SK-N-SH (cell line): ENCODE measurements around a stretch of chr6.

GRCh38 chr6:151814602-151814989 is 7.1 kb downstream of the ESR1 start:
- RRBS: no CpG with 5 or more reads among the region's 1 CpG
CAGE:
- cytosol, long polyA plus RNA: no peak
- long polyA plus RNA: no peak
- nucleus, long polyA plus RNA: no peak

- RRBS: no CpG with 5 or more reads among the region's 5 CpGs
CAGE:
- cytosol, long polyA plus RNA: no peak
- long polyA plus RNA: no peak
- nucleus, long polyA plus RNA: no peak
Observed at GRCh38 chr6:152063103-152063596, 255.7 kb downstream of the ESR1 start.

- RRBS: no CpG with 5 or more reads among the region's 4 CpGs
CAGE:
- cytosol, long polyA plus RNA: no peak
- long polyA plus RNA: no peak
- nucleus, long polyA plus RNA: no peak
Observed at GRCh38 chr6:152130307-152130901, 322.9 kb downstream of the ESR1 start.

- RRBS: no CpG with 5 or more reads among the region's 7 CpGs
CAGE:
- cytosol, long polyA plus RNA: no peak
- long polyA plus RNA: no peak
- nucleus, long polyA plus RNA: no peak
Observed at GRCh38 chr6:152300299-152300922, 336.8 kb downstream of the SYNE1 start.

GRCh38 chr6:152325212-152325411 is 312.1 kb downstream of the SYNE1 start:
- RRBS: no CpG with 5 or more reads among the region's 2 CpGs
CAGE:
- cytosol, long polyA plus RNA: no peak
- long polyA plus RNA: no peak
- nucleus, long polyA plus RNA: no peak

GRCh38 chr6:152696540-152696942 is 1.2 kb upstream of the MYCT1 start:
- RRBS: no CpG with 5 or more reads among the region's 2 CpGs
CAGE:
- cytosol, long polyA plus RNA: no peak
- long polyA plus RNA: no peak
- nucleus, long polyA plus RNA: no peak

DNA sequence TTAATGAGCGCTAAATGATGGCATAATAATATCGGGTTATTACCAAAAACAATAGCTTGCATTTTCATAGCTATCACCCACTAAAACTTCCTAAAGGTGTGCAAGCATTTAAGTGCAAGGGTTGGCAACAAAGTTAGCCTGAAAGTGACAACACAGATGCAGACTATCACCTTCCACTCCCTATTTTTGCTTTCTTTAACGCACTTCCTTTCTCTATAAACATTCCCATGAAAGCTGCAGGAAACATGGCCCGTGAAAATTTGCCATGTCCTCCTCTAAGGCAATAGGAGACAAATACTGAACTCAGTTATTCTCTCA is 2.7 kb downstream of the MYCT1 start:
- RRBS: no CpG with 5 or more reads among the region's 4 CpGs
CAGE:
- cytosol, long polyA plus RNA: no peak
- long polyA plus RNA: no peak
- nucleus, long polyA plus RNA: no peak

DNA sequence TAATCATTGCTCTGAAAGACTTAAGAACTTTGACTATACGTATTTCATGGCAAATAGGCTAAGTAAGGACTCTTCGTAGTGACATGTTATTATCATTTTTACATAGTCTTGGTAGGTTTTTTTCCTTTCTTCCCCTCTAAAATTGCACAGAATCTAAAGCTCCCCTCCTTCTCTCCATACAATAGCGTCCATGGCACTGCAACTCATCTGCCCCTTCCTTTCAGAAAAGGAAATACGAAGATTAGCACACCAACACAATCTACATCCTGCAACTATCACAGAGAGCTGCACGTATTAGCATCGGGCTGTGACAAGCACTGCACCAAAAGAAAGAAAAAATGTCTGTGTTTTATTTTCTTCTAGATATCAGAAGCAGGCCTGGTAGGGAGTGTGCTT is 124.7 kb downstream of the IPCEF1 start:
- RRBS: no CpG with 5 or more reads among the region's 6 CpGs
CAGE:
- cytosol, long polyA plus RNA: no peak
- long polyA plus RNA: no peak
- nucleus, long polyA plus RNA: no peak

DNA sequence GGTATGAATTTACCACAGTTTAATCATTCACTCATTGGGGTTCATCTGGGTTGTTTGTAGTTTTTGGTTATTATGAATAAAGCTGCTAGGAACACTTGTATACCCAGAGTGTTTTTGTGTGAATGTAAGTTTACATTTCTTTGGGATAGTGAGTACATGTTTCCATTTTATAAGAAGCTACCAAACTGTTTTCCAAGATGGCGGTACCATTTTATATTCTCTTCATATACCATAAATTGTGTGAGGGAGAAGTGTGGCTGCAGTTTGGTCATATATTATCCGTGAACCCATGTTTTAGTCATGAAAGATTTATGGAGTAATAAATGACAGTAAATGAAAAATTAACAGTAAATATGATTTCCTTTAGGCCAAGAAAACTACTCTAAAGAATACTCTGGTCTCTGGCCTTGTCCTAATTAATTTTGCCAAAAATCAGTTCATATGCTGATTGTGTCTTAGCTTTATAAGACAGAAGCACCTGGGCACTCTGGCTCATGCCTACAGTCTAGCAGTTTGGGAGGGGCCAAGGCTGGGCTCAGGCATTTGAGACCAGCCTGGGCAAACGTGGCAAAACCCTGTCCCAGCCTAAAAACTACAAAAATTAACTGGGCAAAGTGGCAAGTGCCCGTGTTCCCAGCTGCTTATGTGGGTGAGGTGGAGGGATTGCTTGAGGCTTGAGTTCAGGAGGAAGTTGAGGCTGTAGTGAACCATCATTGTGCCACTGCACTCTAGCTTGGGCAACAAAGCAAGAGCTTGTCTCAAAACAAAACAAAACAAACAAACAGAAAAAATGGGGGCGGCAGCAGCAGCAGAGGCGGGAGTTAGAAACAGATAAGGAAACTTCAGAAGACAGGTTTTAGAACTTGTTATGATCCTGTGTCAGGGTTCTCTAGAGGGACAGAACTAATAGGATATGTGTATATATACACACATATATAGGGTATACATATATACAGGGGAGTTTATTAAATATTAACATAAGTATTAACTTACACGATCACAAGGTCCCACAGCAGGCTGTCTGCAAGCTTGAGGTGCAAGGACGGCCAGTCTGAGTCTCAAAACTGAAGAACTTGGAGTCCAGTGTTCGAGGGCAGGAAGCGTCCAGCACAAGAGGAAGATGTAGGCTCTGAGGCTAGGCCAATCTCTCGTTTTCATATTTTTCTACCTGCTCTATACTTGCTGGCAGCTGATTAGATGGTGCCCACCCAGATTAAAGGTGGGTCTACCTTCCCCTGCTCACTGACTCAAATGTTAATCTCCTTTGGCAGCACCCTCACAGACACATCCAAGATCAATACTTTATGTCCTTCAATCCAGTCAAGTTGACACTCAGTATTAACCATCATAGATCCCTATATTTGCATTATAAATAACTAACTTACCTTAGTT is 48.9 kb downstream of the SCAF8 start:
- RRBS: no CpG with 5 or more reads among the region's 11 CpGs
CAGE:
- cytosol, long polyA plus RNA: no peak
- long polyA plus RNA: no peak
- nucleus, long polyA plus RNA: no peak

DNA sequence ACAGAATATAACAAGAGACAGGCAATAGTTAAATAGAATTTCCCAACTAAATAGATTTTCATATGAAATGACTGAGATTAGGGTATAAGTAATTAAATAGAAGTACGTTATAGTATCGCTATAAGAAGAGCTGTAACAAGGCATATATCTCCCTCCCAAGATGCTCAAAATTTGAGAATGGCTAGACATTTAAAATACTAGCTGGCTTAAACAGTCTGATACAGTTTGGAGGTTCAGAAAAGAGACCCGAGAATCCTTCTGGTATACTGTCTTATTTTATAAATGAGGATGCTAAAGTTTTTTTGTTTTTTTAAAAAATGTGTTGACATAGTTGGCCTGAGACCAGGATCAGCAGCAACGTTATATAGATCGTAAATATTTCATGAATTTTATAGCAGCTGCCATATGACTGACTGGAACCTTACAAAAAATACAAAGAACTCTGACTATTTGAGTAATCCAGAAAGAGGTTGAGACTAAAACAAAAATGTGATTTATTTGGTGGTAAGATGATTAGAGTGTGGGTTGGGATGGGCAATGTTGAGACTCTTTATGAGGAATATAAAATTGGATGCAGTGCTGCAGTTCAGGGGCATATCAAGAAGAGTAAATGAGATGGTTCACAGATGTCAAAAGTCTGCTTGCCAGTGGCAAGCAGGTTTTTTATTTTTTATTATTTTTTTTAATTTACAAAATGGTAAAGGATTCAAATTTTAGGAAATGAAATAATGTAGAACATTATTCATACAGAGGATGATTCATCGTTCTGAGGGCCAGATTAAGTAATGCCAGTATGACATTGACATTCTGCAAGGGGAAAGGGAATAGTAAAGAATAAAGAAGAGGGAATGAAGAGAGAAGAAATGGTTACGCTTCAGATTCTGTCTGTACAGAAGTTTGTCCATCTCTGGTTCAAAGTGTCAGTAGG is 58.4 kb downstream of the SCAF8 start:
- RRBS: no CpG with 5 or more reads among the region's 7 CpGs
CAGE:
- cytosol, long polyA plus RNA: no peak
- long polyA plus RNA: no peak
- nucleus, long polyA plus RNA: no peak

DNA sequence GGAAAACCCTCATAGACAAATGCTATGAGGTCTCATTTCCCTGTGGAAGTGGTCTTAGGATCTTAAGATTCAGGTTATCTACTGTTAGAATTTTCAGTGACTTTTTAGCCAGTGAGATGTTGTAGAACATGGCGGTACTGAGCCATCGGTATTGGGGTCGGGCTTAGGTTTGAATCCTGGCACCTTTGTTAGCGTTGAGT is 118.7 kb upstream of the CLDN20 start:
- RRBS: no CpG with 5 or more reads among the region's 4 CpGs
CAGE:
- cytosol, long polyA plus RNA: no peak
- long polyA plus RNA: no peak
- nucleus, long polyA plus RNA: no peak

- RRBS: no CpG with 5 or more reads among the region's 16 CpGs
CAGE:
- cytosol, long polyA plus RNA: no peak
- long polyA plus RNA: no peak
- nucleus, long polyA plus RNA: no peak
Observed at GRCh38 chr6:155223516-155224538, 40.0 kb upstream of the CLDN20 start.

DNA sequence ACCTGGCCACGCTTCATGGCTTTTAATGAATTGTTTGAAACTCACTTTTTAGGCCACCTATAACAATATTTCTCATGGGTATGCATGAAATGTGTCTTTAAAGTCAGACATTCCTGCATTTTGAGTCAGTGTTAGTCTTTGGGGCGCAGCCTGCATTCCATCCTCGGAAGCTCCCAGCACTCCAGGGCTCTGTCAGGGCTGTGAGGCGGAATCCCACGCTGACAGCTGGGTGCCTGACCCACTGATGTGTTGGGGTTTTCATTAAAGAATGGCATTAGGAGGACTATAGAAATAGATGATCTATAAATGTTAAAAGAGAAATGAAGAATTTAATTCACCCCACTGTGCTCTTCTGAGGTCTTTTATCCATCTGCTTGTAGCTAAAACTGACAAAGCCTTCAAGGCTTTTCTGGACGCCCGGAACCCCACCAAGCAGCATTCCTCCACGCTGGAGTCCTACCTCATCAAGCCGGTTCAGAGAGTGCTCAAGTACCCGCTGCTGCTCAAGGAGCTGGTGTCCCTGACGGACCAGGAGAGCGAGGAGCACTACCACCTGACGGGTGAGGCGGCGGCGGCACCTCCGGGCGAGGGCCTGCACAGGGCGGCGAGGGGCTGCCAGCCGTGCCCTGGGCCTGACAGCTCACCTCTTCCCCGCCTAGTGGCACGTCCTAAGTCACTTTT is 16.1 kb upstream of the CLDN20 start:
- RRBS: 99% methylated on average over 9 of the region's 23 CpGs
CAGE:
- cytosol, long polyA plus RNA: no peak
- long polyA plus RNA: no peak
- nucleus, long polyA plus RNA: no peak

GRCh38 chr6:155493487-155494021 is 37.9 kb upstream of the NOX3 start:
- RRBS: no CpG with 5 or more reads among the region's 4 CpGs
CAGE:
- cytosol, long polyA plus RNA: no peak
- long polyA plus RNA: no peak
- nucleus, long polyA plus RNA: no peak

DNA sequence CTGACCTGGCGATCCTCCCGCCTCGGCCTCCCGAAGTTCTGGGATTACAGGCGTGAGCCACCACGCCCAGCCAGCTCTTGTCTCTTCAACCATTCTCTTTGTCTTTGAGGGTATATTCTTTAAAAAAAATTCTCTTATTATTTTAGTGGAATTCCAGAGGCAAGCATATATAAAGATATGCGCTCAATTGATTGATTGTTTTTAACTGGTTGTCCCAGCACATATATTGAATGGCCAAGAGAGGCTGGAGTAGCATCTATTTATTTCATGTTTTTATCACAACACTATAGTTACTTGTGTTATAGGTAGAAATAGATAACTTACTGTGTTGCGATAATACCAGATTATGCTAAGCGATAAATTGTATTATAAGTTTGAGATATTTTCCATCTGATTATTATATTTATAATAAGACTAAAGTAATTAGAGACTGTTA is 379.3 kb upstream of the NOX3 start:
- RRBS: no CpG with 5 or more reads among the region's 9 CpGs
CAGE:
- cytosol, long polyA plus RNA: no peak
- long polyA plus RNA: no peak
- nucleus, long polyA plus RNA: no peak

GRCh38 chr6:156686127-156686589 is 91.0 kb upstream of the ARID1B start:
- RRBS: no CpG with 5 or more reads among the region's 6 CpGs
CAGE:
- cytosol, long polyA plus RNA: no peak
- long polyA plus RNA: no peak
- nucleus, long polyA plus RNA: no peak

- RRBS: no CpG with 5 or more reads among the region's 8 CpGs
CAGE:
- cytosol, long polyA plus RNA: no peak
- long polyA plus RNA: no peak
- nucleus, long polyA plus RNA: no peak
Observed at GRCh38 chr6:156698058-156698813, 78.9 kb upstream of the ARID1B start.

DNA sequence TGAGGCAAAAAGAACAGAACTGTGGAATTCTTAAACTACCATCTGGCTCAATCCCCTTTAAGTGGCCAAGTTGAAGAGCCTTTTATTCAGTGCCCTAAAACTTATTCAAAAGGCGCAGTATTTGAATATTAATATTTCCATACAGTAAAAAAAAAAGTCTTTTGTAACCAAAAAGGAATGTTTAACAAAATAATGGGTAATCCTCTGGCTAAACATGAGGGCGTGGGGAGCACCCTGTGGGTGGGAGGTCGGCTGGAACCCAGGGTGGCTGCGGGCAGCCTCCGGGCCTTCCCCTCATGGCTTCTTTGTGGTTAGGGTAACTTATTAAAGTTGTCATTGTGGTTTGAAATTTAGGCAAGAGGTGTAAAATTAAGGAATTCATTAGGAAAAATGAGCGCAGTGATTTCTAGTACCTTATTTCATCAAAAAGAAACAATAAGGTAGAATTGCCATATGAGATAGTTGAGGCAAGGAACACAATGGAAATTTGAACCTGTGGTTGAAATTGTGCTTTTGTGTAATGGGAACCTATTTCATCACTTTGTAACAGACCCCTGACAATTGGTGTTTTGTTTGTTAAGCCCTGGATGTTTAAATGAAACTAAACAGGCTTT is 2.7 kb upstream of the ARID1B start:
- RRBS: no CpG with 5 or more reads among the region's 6 CpGs
CAGE:
- cytosol, long polyA plus RNA: no peak
- long polyA plus RNA: no peak
- nucleus, long polyA plus RNA: no peak

DNA sequence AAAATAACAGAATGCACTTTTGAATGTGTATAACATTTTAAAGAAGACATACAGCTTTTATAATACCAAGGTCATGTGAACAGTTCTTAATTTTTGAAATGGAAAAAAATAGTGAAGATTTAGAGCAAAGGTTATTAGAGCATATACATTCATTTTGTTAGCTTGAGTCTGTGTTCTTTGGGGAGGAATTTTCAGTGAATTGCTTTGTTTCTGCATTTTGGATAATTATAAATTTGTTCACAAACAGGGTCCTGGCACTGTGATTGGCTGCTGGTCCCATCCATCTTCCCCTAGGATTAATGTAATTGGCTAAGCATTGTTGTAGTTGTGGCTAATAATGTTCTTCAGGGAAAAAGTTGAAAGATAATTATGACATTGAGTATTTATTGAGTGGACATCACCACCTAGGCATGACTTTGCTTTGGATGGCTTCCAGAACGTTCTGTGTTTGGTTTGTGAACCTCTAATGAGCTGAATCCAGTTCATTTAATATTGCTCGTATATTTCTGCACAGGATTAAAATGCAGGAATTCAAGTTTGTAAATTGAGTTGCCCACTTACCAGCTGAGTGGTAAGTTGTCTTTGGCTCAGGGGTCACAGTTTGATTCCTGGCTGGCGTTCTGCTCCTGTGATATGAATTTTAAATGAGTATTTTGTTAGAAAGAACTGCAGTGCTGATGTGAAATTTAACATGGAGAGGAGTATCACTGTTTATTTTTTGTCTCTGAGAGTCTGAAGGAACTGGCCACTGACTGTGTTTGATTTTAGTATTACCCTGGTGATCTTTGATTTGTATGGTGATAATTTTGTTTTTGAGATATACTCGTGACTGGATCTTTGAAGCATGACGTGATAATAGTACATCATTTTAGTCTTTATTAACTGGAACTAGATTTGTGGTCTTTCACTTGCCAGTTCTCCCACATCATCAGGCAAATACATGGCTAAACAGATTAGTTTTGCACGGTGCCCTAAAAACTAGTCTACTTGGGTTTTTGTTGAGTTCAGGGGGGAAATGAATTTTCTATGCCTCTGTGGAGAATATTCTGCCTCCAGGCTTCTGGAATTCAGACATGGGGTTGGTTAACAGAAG is 55.2 kb downstream of the ARID1B start:
- RRBS: no CpG with 5 or more reads among the region's 6 CpGs
CAGE:
- cytosol, long polyA plus RNA: no peak
- long polyA plus RNA: no peak
- nucleus, long polyA plus RNA: no peak

- RRBS: no CpG with 5 or more reads among the region's 3 CpGs
CAGE:
- cytosol, long polyA plus RNA: no peak
- long polyA plus RNA: no peak
- nucleus, long polyA plus RNA: no peak
Observed at GRCh38 chr6:157010631-157011177, 233.5 kb downstream of the ARID1B start.